Retinal pigment epithelial cell (primary cell): Measurements from ENCODE around the gene TTC39A.

DNA sequence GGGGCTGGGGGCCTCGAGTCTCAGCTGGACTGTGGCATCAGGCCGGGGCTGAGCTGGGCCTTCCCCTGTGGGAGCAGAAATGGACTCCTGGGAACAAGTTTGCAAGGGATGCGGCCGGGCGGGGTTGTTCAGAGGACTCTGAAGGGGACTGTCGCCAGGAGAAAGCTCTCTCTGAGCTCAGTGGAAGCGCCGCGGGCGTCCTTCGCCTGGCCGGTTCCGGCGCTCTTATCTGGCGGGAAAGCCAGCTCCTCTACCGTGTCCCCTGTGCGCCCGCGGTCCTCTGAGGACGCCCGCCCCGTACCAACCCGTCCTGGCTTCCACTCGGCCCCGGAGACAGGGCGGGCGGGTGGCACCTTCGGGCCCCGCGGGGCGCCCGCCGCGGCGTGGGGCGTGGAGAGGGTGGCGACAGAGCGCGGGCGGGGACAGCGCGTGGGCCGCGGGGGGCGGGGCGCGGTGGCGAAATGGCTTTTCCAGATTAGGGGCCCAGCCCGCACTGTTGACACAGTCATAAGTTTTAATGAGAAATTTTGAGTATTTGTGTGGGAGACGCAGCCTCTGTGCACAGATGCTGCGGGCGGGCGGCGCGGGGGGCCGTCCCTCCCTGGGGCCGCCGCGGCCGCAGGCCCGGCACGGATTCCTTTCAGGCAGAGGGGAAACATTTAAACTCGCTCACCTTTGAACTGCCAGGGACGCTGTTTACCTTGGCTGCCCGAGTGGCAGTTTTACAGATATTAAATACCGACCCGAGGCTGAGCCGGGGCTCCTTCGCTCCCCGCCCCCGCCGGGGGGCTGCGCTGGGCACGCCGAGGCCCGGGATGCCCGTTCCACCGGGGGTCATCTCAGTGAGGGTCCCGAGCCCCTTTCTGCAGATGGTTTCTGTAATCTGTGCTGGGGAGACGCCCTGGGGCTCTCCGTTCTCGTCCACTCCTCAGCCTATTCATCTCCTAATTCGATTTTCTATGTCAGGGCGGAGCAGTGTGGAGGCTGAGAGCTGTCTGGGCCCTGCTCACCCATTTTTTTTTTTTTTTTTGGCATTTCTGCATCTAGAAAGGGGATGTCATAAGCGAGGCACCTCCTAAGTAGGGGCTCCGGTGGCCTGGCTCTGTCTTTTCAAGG, 70.4 kb downstream of the FOXD2 start:
- RRBS = 8% methylated on average over 18 of the region's 86 CpGs

DNA sequence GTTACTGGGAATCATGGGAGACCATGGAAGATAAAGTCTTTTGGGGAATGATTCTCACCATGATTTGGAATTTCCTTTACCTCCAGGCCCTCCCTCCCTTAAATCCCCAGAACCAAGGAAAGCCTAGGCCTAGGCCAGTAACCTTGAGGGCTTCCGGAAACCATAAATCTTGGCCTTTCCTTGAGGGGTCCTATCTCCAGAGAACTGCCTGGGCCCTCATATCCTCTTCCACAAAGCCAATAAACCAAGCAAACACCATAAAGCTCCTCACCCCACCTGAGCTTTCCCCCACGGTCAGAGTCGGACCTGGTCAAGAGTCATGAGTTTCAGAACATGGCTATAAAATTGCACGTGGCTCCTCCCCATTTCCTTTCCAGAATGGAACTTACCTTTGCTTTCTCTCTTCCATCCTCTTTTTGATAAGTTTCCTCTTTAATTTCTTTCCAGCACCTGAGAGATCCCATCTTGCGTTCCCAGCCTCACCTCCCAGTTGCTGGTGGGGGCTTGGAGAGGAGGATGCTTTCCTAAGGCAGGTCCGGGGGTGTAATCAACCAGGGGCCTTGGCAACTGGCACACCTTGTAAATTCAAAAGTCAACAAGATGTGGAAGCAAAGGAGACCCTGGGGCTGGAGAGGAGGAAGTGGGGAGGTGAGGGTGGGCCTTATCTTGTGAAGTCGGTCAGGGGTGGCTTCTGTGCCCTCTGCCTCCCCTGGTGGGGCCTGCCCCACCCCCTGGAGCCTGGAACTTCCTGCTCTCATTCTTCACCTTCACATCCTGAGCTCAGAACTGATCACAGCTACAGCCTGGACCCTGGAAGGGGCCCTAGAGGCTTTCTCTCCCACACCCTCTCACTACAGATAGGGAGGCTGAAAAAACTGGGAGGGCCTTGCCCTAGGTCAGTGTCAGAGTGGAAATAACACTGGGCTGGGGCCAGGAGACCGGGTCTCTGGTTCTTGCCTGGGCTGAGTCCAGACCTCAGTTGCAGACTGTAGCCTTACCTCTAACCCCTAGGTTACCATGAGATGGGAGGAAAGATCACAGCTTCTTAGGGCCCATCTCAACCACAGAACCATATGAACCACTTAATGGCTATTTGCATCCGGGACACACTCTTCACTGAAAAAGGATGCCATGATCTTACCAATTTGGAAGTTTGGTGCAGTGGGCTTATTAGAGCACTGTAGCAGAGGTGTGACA, 260.1 kb downstream of the FOXD2 start:
- RRBS = no CpG with 5 or more reads among the region's 9 CpGs

- RRBS = no CpG with 5 or more reads among the region's 4 CpGs
Measured at GRCh38 chr1:47808665-47809143, 188.5 kb downstream of the TRABD2B start.

DNA sequence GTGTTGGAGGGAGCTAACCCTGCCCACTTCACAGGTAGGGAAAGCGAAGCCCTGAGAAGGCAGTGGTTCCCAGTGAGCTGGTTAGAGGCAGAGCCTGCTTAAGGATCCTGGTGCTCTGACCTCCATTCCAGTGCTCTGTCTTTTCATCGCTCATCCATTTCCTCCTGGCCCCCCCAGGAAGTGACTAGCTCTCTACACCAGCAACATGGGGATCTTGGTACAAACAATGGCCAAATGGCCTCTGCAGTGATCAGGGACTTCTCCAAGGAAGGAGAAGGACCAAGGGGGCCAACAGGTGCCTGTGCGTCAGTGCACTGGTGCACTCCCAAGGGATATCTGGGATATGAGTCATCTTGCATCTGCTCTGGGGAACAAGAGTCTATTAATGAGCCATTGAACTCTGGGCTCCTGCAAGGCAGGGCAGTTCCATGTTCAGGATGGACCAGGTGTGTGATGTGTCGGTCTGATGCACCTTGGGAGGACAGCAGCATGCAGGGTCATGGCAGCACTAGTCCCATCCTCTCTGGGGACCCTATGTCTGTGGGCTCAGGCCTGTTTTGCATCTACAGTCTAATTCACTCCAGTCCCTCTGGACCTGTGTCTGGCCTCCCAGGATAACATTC, 125.4 kb downstream of the TRABD2B start:
- RRBS = no CpG with 5 or more reads among the region's 4 CpGs

DNA sequence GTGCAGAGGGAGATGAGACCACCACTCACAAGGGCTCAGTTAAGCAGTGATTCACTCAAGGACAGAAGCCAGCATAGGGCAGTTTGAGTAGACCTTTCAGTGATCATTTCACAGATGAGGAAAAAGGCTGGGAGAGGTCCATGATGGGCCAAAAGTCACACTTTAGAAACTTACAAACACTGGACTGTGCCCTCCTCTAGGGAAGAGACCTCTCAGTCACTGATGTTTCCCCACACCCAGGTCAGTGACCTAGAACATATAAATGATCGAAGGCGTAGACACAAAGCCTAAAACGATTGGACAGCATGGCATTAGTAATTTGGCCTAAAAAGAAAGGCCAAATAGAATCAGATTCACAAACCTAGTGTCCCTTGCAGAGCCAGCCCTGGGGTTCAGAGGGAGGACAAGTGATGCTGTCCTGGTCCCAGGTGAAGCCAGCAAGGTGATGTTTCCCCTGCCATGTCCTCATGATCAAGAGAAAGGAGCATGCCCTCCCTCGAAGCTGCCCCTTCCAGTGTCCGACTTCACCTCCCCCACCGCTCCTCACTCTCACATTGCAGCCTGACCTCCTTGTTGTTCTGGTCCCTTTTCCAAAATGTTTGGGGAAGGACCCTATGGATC, 27.7 kb downstream of the TRABD2B start:
- RRBS = no CpG with 5 or more reads among the region's 6 CpGs

DNA sequence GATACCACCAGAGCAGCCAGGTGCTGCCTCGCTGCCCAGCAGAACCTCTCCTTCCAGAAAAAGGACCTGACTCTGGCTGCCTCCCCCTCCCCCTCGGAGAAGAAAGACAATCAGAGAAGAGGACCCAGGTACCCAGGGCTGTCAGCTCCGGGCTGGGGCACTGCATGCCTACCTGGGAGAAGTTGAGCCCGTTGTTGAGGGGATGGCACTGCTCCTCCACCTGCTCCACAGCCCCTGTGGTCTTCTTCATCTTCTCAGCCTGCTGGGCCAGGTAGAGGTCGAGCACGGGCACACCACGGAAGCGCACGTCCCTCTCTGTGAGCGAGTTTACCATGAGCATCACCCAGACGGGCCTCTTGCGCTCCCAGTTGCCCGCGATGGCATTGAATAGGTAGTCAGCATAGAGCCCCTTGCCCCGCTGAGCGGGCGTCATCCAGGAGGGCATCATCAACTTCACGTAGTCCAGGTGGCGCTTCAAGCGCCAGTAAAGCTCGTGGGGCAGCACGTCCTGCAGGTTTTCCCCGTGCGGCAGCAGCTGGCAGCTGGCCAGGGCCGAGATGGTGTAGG, 3.2 kb downstream of the TRABD2B start:
- RRBS = no CpG with 5 or more reads among the region's 25 CpGs

GRCh38 chr1:48077873-48078304, 80.7 kb upstream of the TRABD2B start:
- RRBS = no CpG with 5 or more reads among the region's 5 CpGs

- RRBS = no CpG with 5 or more reads among the region's 3 CpGs
Measured at GRCh38 chr1:48832295-48832615, 55.6 kb upstream of the BEND5 start.

GRCh38 chr1:49880678-49881141, 143.0 kb downstream of the AGBL4 start:
- RRBS = no CpG with 5 or more reads among the region's 26 CpGs

- RRBS = no CpG with 5 or more reads among the region's 55 CpGs
Measured at GRCh38 chr1:50047690-50048470, 24.1 kb upstream of the AGBL4 start.

- RRBS = no CpG with 5 or more reads among the region's 6 CpGs
Measured at GRCh38 chr1:50755420-50755990, 204.6 kb downstream of the FAF1 start.

GRCh38 chr1:50908106-50908549, 51.9 kb downstream of the FAF1 start:
- RRBS = no CpG with 5 or more reads among the region's 4 CpGs

DNA sequence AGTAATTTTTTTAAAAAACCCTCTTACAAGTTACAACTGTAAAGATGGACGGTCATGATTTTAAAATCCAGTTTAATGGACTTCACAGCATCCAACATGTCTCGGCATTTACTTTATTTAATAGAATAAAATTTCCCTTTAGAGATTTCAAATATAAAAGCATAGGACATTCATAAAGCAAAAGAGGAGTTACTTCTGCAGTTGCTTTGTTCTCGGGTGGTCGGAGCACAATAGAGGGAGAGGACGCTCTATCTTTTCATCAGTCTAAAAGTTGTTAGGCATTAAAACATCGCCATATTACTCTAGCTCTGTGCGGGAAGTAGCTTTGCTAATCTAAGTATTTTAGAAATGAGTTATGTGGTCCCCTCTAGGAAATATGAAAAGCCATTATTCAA, 6.0 kb downstream of the CDKN2C start:
- RRBS = no CpG with 5 or more reads among the region's 7 CpGs

GRCh38 chr1:50977305-50977536, 7.2 kb downstream of the CDKN2C start:
- RRBS = 7% methylated on average over 1 of the region's 9 CpGs

- RRBS = under 1% methylated on average over 2 of the region's 7 CpGs
Measured at GRCh38 chr1:50977537-50977654, 7.4 kb downstream of the CDKN2C start.

- RRBS = no CpG with 5 or more reads among the region's 5 CpGs
Measured at GRCh38 chr1:51237465-51237771, 1.3 kb downstream of the RNF11 start.

DNA sequence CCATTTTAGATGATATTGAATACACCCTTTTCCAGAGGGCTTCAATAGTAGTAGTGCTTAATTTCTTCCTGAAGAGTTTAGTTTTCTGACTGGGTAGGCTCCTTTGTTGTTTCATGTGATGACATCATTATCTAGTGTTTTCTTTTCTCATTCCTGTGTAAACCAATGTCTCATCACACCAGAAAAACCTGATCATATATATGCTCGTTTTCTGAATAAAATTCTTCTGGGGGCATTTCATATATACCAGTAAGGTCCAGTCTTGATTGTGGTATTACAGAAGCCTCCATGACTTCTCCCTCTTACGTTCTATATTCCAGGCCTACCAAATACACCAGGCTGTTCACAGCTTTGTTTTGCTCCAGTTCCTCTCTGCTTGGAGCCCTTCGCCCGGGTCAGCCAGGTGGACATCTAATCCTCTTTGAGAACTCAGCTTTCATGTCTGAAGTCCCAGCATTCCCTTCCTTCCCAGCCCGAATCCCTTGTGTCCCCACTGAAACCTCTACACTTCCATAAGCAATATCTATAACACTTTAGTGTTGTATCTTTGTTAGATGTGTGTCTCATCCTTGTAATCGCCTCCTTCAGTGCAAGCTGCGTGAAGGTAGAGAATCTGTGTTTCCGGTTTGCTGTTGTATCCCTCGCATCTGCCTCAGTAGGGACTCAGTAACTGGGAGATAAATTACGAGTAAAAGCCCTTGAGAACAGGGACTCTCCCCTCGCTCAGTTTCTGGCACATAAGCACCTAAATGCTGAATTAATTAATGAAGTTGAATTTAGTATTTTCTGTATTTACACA, 1.9 kb downstream of the RNF11 start:
- RRBS = no CpG with 5 or more reads among the region's 11 CpGs

DNA sequence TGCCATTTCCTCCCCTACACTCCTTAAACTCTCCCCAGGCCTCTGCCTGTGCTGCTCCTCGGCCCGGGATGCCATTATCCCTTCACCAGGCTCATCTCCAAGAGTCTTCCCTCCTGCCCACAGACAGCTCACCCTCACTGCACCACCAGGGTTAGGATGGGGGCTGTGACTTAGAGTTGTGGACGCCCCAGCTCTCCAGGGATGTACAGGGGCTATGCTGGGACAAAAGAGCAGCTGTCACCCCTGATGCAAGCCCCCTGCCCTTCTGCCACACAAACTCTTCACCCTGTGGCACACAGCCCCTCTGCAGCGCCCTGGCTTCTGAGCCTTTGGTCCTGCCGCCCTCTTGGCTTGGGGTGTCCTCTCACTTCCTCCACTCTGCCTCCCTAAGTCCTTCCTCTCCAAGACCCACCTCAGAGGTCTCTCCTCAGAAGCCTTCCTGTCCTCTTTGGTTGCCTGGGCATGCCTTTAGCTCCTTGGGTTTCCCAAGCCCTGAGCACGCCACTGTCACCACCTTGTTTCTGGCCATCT, 31.9 kb downstream of the TTC39A start:
- RRBS = no CpG with 5 or more reads among the region's 6 CpGs

- RRBS = 1% methylated on average over 61 of the region's 97 CpGs
Measured at GRCh38 chr1:51329963-51330893, at the start of gene TTC39A. Gene TTC39A, minus strand, starts transcription at chr1:51330562.

DNA sequence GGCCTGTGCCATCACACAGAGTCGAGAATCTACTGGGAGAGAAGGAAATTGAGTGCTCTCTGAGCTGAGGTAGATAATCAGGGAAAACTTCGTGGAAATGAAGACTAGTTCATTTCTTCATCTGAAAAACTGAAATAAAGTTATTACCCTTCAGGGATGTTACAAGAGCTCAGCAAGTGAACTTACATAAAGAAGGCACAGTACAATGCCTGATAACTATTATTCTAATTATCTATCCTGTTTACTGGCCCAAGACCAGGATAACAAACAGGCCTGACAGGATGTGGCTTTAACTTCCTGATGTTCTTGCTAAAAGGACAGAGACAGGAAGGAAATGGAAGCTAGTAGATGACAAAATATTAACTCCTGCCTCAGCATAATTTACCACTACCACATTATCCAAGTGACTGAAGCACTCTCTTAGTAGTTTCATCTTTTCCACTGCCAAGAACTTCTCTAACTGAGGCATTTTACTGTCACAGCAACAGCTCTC, 85.5 kb downstream of the EPS15 start:
- RRBS = no CpG with 5 or more reads among the region's 2 CpGs